GM12891 (cell line): Measurements from ENCODE around the gene RDH8.

- RRBS: 93% methylated on average over 6 of the region's 74 CpGs
Measured at GRCh38 chr19:8403184-8404357, 9.5 kb upstream of the MARCHF2 start.

GRCh38 chr19:8465073-8465536 is 20.3 kb downstream of the HNRNPM start:
- RRBS: no CpG with 5 or more reads among the region's 4 CpGs

GRCh38 chr19:8487359-8488467 is 14.7 kb downstream of the PRAM1 start:
- RRBS: no CpG with 5 or more reads among the region's 24 CpGs

- RRBS: 94% methylated on average over 5 of the region's 51 CpGs
Measured at GRCh38 chr19:8490231-8491296, 11.9 kb downstream of the PRAM1 start.

DNA sequence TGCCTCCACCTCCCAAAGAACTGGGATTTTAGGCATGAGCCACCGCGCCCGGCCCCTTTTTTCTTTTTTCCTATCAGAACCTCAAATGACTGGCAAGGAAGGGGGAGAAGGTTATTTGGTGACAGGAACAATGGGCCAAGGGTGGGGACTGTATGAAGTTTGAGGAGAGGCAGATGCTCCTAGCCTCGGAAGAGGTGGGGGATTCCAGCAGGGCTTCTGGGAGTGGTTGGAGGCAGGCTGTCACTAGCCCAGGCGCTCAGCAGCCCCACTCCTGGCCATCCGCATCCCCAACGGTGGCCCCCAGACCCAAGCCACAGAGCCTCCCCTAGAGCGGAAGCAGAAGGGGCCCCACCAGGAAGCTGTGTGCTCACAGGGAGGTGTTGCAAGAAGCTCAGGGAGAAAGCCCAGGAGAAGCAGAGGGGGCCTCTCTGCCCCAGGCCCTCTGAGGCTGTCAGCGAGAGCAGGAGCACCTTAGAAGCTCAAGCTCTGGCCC is 8.3 kb downstream of the PRAM1 start:
- RRBS: no CpG with 5 or more reads among the region's 9 CpGs

GRCh38 chr19:8527285-8527826 is 13.4 kb upstream of the ZNF414 start:
- RRBS: no CpG with 5 or more reads among the region's 8 CpGs

DNA sequence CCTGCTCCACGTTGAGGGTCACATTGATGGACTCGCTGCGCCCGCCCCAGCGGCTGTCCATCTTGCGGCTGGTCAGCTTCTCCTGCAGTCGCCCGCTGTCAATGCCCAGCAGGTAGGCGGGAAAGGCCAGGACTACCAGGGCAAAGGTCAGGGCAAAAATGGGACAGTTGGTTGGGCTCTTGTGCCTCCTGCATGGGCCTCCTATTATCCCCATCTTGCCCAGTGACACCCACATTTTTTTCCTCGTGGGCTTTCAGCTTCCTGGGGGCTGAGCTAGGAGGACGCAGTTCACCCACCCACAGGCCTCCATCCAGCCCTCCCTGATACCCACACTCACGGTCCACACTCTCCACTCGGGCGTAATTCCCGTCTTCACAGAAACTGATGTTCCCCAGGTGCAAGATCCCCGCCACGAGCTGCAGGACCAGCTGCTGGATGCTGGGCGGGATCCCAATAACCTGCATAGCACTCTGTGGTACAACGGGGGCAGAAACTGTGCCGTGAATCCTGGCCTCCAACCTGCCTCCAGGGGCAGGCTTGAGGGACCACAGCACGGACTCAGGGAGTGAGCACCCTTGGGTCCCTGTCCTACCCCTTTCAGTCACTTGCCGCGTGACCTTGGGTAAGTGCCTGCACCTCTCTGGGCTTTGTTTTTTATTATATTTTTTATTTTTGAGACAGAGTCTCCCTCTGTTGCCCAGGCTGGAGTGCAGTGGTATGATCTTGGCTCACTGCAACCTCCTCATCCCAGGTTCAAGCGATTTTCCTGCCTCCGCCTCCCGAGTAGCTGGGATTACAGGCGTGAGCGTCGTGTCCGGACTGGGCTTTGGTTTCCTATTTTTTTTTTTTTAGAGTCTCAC is 26.8 kb downstream of the MYO1F start:
- RRBS: no CpG with 5 or more reads among the region's 30 CpGs

- RRBS: 17% methylated on average over 14 of the region's 53 CpGs
Measured at GRCh38 chr19:8608762-8610104, 1.3 kb downstream of the ADAMTS10 start.

GRCh38 chr19:9323232-9323685 is 720 bp upstream of the ZNF559 start:
- RRBS: no CpG with 5 or more reads among the region's 8 CpGs

- RRBS: no CpG with 5 or more reads among the region's 8 CpGs
Measured at GRCh38 chr19:9537745-9538152, 696 bp downstream of the ZNF426 start.

GRCh38 chr19:9836128-9836327 is 910 bp downstream of the PIN1 start:
- RRBS: no CpG with 5 or more reads among the region's 3 CpGs

- RRBS: no CpG with 5 or more reads among the region's 3 CpGs
Measured at GRCh38 chr19:9980578-9980921, 29.8 kb downstream of the COL5A3 start.

DNA sequence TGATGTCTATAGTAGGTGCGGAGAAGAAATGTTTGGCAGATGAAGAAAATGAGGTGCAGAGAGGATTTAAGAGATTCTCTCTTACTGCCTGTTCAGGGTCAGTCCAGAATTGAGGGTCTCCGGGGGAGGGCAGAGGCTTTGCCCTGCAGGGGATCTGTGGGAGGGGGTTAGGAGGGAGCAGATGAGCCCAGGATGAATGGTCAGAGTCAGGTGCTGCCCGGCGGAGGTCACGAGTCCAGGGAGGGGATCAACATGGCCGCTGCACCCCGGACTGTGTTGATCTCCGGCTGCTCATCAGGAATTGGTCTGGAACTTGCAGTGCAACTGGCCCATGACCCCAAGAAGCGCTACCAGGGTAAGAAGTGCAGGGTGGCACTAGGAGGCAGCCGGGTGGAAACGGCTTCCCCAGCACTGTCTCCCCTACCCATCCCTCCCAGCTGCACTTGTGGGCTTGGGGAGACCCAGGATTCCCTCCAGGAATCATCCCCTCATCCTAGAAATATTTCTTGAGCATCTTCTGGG is at the start of gene RDH8:
Gene RDH8, plus strand, starts transcription at position 238 of the 522 bp plus-strand sequence.
- RRBS: 59% methylated on average over 6 of the region's 11 CpGs

- RRBS: no CpG with 5 or more reads among the region's 4 CpGs
Measured at GRCh38 chr19:10198715-10199086, 3.9 kb upstream of the DNMT1 start.

- RRBS: no CpG with 5 or more reads among the region's 9 CpGs
Measured at GRCh38 chr19:10238366-10238803, 7.3 kb upstream of the S1PR2 start.

DNA sequence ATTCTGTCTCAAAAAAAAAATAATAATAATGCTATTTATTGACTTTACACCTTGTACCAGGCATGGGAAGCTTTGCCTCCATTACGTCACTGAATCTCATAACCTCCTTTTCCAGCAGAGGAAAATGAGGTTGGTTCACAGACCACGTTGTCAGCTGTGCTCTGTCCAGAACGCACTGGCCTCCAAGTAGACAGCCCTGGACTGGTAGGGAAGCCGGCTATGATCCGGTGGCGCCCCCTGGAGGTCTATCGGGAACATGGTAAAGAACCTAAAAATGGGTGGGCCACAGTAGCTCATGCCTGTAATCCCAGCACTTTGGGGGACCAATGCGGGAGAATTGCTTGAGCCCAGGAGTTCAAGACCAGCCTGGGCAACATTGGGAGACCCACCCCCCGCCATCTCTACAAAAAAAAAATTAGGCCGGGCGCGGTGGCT is 1.9 kb upstream of the MRPL4 start:
- RRBS: no CpG with 5 or more reads among the region's 12 CpGs

GRCh38 chr19:10269309-10270218 is 1.4 kb upstream of the ICAM1 start:
- RRBS: no CpG with 5 or more reads among the region's 61 CpGs

- RRBS: 2% methylated on average over 12 of the region's 35 CpGs
Measured at GRCh38 chr19:10270219-10270609, 706 bp upstream of the ICAM1 start.

GRCh38 chr19:10402227-10403061 is 898 bp downstream of the CDC37 start:
- RRBS: no CpG with 5 or more reads among the region's 17 CpGs

DNA sequence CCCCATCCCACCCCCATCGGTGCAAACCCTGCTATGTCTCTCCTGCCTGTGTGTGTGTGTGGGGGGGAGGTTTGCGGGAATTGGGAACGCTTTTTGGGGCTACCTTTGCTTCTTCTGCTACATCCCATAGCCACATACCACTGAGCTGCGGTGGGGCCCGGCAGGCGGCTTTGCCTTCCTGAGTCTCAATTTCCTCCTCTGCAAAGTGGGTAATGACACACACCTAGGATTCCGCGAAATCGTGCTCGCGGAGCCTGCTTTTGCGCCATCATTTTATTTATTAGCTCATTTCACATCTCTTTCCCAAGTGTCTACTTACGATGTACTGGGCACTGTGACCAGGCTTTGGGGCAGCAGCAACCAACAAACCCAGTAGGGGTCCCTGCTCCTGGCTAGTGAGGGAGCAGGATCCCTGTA is 2.1 kb upstream of the CDC37 start:
- RRBS: no CpG with 5 or more reads among the region's 13 CpGs